ENCODE measurements around a stretch of chr5.

DNA sequence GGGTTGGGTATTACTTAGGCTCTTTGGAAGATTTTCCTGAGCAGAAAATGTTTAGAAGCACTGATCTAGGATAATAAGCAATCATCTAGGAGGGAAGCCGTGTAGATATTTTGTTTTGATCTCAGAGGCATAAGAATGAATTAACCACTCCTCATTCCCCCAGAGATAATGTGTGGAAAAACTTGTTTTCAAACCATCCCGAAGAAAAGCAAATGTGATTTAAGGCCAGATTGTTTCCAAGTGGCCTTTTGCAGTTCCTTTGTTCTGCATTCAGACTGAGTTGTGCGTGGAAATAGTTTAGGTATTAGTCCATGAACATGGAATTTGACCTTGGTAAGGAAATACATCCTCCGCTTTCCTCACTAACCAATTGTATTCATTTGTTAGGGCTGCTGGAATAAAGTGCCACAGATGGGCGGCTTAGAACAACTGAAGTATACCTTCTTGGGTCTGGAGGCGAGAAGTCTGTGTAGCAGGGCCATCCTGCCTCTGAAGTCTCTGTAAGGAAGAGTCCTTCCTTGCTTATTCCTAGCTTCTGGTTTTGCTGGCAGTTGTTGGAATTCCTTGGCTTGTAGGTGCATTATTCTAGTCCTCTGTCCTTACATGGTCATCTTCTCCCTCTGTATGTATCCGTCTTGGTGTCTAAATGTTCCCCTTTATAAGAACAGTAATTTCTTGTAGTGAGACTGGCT is 53.7 kb downstream of the RAI14 start:
- PRO-cap: no peak

DNA sequence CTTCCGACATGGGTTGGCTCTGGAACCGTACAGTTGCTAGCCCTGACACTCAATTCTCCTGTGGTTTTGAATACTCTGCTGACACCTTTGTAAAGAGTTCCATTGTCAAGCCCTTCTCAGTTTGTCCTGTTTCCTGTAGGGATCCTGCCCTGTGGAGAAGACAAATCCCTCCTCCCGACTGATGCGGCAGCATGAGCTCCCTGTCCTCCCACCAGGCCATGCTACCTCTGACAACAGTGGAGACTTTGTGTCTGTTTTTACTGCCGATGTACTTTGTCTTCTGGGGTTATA is 57.8 kb downstream of the PRLR start:
- PRO-cap: no peak

DNA sequence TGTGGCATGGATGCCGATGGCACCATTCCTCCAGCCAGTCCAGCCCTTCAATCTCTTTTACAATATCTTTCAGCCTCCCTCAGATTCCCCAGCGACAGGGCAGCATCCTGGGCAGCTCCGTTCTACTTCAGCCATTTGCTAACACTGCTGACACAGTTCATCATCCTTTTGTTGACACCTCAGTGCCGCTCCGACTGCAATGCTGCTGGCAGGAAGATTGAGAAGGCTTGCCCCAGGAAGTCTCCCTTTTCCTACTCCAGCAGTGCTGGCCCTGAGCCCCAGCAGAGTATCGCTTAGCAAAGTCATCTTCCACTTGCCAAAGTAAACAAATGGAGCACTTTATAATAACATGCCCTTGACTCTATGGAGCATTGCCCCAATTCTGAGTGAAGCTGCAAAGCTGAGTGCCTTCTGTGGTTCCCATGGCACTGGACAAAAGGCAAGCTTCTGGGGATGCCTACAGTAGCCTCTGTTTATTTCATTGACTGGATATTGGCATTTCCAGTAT is 32.2 kb downstream of the PRLR start:
- PRO-cap: no peak

DNA sequence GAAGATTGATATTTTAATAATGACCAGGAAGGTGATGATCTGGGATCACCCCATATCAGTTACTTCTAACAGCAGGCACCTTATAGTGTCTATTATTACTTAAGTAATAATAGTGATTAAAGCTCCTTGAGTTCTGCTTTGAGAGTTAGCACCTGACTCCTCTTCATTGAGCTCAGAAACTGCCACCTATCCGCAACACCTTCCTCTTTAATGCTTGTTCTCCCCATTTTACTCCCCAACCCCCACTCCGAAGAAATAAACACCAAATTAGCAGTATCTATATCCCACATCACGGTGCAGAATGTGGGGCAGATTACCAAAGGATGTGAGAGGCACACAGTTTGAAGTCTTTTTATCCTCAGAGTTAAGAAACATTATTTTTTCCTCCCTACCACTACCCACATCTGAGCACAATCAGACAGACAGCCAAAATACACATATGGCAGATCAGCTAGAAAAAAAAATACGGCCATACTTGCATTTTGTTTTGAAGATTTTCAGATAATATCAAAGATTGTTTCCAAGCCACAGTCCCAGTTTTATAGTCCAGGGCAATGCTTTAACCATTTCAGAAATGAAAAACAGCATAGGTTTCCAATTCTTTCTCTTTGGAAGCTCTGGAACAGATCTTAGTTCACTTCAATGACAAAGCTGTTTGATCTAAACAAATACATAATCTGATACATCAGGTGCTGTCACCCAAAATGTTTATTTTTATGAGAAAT is 26.1 kb upstream of the IL7R start:
- PRO-cap: no peak

- PRO-cap: no peak
Observed at GRCh38 chr5:35851978-35853121, 4.3 kb upstream of the IL7R start.

GRCh38 chr5:36152472-36153196 is 723 bp downstream of the SKP2 start:
- PRO-cap: no peak

GRCh38 chr5:36569501-36570113 is 36.8 kb upstream of the SLC1A3 start:
- PRO-cap: no peak

GRCh38 chr5:36575118-36575582 is 31.3 kb upstream of the SLC1A3 start:
- PRO-cap: no peak

DNA sequence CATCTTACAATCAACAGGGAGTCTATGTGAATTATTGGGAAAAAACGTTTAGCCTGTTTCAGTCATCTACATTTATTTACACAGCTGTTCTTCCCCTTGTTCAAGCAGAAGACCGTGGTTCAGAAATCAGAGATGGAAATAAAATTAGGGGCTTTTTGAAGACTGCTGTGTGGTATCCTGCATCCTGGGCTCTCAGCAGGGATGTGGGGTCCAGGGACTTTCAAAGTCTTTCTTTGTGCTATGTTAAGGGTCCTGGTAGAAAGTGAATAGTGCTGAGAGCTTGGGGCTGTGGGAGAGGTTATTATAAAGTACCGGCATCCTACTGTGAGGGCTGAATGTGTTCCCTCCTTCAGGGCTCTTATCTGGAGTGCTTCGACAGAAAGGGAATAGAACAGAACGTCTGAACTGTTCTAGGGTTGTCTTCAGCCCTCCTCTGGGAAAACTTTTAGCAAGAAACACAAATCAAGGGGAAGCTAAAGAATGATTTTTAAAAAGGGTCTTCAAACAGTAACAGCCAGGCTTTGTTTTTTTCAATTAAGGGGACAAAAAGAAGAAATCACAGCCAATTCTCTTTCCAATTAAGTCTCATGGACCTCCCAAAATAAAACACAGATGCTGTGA is 15.8 kb upstream of the SLC1A3 start:
- PRO-cap: no peak

DNA sequence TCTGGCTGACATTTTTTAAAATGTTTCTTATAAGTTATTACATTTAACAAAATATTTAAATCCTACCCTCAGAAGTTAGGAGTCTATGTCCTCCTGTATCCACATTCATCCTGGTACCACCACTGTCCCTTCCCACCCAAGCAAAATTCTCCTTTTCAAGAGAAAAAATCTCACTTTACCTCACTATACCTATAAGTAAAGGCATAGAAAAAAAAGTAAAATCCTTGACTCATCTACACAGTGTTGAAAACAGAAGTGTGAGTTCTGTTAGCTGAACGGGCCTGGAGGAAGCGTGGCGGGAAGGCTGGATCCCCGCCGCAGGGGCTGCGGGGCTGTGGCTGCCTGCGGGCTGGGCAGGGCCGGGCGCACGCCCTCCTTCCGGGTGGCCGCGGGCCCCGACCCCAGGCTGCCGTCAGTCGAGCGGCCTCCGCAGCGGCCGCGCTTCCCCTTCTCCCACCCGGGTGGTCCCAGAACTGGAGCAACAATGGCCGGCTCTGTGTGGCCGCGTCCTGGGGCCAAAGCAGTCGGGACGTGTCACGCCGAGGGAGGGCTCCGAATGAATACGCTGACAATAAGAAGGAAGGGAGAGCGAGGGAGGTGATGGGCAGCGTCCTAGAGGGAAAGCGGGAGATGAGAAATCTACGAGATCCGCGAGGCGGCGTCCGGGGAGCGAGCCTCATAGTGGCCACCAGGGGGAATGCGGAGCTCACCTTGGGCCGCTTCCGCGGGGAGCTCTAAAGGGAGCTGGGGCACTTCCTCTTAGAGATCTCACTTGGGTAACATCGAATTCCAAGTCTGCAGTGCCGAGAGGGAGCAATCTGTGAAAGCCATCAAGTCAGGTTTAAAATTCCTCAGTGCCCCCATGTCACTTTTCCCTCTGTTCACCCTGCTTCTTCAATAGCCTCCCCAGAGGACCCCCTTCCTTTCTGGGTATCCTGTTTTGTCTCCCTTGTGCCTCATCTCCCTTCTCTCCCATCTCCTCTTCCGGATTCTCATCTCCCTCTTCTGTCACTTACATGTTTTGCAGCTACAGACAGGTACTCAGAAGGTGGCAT is 83.8 kb downstream of the SLC1A3 start:
- PRO-cap: no peak

- PRO-cap: no peak
Observed at GRCh38 chr5:36911566-36912146, 35.1 kb downstream of the NIPBL start.

GRCh38 chr5:37227196-37227858 is 21.8 kb downstream of the CPLANE1 start:
- PRO-cap: no peak

DNA sequence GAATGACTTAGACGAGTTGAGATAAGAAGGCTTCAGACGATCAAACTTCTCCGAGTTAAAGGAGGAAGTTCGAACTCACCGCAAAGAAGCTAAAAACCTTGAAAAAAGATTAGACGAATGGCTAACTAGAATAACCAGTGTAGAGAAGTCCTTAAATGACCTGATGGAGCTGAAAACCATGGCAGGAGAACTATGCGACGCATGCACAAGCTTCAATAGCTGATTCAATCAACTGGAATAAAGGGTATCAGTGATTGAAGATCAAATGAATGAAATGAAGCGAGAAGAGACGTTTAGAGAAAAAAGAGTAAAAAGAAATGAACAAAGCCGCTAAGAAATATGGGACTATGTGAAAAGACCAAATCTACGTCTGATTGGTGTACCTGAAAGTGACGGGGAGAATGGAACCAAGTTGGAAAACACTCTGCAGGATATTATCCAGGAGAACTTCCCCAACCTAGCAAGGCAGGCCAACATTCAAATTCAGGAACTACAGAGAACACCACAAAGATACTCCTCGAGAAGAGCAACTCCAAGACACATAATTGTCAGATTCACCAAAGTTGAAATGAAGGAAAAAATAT is 144.6 kb downstream of the WDR70 start:
- PRO-cap: no peak

DNA sequence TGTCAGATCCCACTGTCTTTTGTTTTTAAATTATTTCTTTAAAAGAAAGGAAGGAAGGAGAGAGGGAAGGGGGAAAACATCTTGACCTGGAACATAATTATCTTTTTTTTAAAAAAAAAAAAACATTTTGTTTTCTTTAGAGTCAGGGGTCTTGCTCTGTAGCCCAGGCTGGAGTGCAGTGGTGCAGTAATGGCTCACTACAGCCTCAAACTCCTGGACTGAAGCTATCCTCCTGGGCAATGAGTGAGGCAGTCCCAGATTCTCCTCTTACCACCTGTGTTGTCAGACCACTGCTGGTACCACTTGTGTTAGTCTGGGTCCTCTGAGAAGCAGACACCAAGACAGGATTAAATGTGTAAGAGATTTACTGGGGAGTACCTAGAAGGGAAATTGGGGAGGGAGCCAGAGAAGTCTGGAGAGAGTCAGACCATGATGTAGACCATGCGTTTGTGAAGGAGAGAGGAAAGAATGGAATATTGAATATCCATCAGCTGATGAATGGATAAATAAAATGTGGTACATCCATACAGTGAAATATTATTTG is 170.5 kb downstream of the GDNF start:
- PRO-cap: no peak

DNA sequence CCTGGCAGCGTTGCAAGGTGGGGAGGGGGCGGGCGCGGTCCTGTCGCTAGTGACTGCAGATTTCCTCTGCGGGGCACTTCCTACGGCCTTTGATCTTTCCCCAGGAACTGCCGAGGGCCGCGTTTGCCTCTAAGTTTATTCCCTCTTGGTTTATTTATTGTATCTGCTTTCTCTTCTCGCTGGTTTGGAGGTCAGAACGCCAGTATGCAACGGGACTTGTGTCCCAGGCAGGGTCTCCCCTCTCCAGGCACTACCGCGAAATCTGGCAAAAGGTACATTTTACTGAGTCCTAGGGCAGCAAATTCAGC is 1.0 kb upstream of the EGFLAM start:
- PRO-cap: no peak

GRCh38 chr5:38400285-38400856 is 142.0 kb downstream of the EGFLAM start:
- PRO-cap: no peak

- PRO-cap: no peak
Observed at GRCh38 chr5:38650550-38651482, 94.4 kb upstream of the LIFR start.

GRCh38 chr5:38809808-38810109 is 36.1 kb upstream of the OSMR start:
- PRO-cap: no peak

DNA sequence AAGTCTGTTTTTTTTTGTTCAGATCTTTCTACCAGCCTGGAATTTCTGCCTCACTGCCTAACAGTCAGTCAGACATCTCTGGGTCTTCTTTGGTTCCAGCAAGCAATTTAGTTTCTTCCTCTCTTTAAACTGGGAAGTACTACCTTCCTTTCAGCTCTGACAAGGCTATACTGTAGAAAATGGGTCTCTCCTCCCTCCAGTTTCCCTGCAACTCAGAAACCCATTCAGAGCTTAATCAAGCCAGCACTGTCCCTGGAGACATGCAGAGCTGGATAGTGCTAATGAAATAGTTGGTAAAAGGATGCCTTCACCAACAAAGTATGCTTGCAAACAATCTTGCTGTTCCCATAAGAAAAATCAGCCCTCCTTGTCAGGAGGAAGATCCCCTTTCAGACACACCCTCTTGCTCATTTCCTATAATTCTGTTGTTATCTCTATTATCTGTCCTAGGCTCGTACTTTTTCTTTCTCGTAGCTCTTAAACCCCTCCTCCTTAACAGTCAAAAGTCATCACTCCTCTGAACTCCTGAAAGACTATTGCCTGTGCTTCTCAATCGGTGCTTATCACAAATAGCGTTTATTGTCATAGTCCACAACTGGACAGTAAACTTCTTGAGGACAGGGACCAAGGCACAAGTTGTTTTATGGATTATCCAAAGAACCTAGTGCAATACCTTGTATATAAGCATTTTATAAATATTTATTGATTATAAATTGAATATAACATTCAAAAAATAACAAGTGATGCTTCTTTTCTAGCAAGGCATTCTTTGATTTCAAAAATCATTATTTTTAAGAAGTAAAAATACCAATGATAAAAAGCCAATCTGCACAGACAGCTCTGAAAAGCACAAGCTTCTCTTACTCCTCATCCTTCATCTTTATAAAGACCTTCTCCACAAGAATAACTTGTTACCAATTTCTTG is 9.8 kb upstream of the OSMR start:
- PRO-cap: no peak

GRCh38 chr5:38880181-38880738 is 34.4 kb downstream of the OSMR start:
- PRO-cap: no peak

All from duodenum (tissue), 1 donor.